Hair follicle dermal papilla cell (primary cell): ENCODE data around the genes TMEM151B, CDC5L and RUNX2.

DNA sequence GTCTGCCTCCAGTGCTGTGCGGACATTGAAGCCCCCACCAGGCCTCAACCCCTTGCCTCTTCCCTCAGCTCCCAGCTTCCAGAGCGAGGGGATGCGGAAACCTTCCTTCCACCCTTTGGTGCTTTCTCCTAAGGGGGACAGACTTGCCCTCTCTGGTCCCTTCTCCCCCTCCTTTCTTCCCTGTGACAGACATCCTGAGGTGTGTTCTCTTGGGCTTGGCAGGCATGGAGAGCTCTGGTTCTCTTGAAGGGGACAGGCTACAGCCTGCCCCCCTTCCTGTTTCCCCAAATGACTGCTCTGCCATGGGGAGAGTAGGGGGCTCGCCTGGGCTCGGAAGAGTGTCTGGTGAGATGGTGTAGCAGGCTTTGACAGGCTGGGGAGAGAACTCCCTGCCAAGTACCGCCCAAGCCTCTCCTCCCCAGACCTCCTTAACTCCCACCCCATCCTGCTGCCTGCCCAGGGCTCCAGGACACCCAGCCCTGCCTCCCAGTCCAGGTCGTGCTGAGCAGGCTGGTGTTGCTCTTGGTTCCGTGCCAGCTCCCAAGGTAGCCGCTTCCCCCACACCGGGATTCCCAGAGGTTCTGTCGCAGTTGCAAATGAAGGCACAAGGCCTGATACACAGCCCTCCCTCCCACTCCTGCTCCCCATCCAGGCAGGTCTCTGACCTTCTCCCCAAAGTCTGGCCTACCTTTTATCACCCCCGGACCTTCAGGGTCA is 9.8 kb downstream of the VEGFA start:
- CAGE, long polyA plus RNA: no peak

DNA sequence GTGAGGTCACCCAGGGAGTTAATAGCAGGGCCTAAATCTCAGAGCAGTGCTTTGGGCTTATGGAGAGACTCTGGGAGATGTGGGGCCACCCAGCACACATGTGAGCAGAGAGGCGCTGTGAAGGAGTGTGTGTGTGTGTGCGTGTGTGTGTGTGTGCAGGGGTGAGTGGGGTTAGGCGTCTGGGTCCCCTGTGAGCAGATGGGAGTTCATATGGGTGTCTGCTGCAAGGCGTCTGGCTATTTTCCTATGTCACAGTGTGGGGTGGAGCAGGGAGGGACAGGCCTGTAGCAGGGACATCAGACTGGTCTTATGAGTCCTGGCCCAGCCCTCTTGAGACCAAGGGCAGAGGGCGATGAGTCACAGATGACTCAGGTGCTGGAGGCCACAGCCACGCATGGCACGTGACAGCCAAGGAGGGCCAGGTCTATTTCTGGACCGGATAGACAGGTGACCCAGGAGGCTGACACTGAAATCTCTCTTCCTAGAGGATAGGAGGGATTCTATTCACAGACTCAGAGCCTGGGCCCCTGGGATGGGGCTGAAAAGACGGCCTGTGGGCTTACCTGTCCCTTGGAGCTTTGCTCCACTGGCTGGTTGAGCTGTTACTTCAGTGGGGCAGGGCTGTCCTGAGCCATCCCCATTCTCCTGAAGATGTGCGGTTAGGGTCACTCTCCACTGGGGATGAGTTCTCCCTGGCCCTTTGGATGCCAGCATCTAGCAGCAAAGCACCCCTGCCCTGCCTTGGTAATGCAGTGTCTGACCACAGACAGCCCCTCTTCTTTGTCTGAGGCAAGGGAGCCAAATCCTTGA is 28.9 kb downstream of the VEGFA start:
- CAGE, long polyA plus RNA: no peak

GRCh38 chr6:43811018-43811990 is 41.3 kb downstream of the VEGFA start:
- CAGE, long polyA plus RNA: no peak

- CAGE, long polyA plus RNA: no peak
These were observed 54.0 kb downstream of the VEGFA start for GRCh38 chr6:43823866-43824497.

GRCh38 chr6:43954317-43955163 is 172.7 kb downstream of the MRPL14 start:
- CAGE, long polyA plus RNA: no peak

DNA sequence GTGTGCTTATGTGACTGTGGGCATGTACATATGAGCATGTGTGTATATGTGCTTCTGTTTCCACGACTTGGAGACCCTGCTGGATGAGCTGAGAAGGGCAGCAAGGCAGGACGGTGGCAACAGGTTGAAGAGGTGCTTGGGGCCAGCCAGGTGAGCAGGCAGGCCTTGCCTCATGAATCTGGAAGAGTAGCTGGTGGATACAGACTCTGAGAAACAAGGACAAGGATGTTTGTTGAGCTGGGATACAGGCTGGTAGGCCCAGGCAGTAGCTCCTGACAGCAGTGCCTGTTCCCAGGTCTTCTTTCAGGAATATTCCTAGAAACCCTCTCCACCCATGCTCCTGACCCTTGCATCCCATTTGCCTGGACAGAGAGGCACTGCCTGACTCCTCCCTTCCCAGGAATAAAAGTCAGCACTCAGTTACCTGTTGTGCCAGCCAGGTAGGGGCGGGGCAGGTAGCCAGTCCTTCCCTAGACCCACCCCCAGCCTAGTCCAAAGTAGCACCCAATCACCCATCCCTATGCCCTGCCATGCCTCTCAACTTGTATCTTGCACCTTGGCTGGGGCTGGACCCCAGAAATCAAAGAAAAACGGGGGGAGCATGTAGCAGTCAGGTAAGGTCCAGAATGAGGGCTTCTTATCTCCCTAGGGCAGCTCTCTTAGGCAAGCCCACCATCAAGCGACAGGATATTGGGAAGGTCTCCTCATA is 130.0 kb downstream of the MRPL14 start:
- CAGE, long polyA plus RNA: no peak

DNA sequence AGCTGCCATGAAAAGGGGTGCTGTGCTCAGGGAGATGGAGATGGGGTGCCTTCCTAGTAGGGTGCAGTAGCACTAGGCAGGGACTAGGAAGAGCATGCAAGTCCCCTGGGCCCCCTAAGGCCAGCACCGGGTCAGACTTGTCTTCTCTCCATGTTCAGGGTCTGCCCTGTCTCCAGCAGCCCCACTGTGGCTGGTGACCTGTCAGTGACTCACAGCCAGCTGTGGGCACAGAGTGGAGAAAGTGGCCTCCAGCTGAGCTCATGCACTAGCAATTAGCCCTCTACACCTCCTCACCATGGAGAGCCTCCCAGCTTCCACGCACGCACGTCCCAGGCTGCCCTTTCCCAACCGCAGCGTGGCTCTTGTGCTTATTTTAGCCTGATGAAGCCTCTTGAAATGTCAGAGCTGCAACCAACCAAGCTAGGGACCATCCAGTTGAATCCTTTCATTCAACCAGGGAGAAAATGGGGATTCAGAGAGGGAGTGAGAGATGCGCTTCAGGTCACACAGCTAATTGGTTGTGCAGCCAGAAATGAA is 116.5 kb downstream of the MRPL14 start:
- CAGE, long polyA plus RNA: no peak

DNA sequence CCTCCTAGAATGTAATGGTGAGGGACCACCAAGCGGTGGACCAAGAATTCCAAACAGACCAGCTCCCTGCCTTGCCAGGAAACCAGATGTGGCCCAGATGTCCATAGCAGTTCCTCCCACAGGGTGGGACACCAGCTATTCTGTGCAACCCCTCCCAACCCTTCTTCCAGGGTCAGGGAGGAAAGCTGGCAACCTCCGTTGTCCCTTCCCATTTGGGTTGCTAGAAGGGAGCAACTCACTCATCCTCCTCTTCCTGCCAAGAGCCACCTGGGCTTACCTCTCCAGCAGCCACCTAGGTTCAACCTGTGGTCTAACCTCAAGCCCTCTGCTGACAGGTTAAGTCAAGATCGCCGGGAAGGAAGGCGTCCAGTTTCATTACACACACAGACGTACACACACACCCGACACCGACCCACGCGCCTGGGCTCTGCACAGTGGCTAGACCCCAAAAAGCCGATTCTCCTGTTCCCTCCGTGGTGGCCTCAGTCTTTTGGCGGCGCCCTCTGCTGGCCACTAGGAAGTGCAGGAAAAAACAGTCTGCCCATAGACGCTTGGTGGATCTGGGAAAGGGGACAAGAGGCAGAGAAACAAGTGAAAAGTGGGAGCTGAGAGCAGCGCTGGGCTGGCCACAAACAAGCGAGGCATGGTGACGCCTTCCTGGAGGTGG is 52.9 kb downstream of the MRPL14 start:
- CAGE, long polyA plus RNA: no peak

DNA sequence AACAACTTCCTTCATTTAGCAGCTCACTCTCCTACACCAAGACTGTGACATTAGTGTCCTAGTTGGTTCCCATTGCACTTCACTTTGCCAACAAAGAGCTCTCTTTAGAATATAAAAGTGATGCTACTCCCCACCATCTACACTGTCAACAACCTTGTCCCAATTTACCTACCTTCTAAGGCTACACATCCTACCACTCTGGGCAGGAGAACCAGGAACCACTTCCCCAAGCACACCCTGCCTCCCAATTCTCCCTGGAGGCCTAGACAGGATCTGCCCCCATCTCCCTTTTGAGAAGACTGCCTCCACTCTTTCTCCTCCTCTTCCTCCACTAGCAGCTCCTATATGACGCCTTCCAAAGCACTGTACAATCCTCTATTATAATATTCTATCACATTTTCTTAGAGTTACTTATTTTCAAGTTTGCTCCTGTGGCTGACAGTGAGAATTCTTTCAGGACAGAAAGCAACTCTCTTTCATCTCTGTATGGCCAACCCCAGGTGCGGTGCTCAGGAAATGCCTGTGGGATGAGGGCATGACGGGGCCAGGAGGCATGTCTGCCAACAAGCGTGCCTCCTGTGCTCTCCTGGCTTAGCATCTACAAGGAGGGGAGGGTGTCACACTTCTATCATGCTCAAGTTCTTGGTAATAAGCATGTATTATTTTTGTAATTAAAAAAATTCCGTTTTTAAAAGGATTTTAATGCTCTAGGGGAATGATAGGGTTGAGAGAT is 11.6 kb downstream of the MRPL14 start:
- CAGE, long polyA plus RNA: no peak

- CAGE, long polyA plus RNA: no peak
These were observed 10.6 kb downstream of the MRPL14 start for GRCh38 chr6:44116488-44117176.

DNA sequence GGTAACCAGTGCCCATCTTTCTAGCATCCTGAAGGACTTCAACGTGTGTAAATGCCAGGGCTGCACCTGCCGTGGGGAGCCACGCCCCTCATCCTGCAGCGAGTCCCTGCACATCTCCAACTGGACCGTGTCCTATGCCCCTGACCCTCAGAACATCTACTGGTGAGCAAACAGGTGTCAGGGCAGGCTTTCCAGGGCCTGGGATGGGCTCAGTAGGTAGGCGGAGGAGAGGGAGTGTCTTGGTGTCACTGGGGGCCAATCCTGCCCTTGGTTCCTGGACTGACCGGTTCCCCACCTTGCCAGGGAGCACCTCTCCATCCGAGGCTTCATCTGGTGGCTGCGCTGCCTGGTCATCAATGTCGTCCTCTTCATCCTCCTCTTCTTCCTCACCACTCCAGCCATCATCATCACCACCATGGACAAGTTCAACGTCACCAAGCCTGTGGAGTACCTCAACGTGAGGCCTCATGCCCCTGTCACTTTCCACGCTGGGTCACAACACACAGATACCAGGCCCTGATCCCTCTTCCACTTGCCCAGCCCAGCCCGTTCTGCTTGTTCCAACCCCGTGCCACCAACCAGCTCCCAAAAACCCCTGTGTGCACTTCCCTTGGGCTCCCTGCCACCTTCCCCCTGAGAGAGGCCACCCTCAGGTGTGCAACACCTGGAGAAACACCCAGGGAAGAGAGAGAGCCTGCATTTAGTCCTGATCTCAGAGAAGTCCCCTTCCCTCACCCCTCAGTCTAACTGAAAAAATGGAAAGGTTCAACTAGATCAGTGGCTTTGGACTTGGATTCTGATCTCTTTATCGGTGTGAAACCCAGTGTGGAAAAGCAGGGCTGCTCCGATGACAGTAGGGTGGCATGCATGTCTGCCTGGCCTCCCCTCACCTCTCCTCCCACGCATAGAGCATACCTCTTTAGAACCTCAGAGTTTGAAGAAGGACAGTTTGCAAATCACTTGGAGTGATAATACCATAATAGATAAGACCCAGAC is 9.8 kb upstream of the CAPN11 start:
- CAGE, long polyA plus RNA: no peak

DNA sequence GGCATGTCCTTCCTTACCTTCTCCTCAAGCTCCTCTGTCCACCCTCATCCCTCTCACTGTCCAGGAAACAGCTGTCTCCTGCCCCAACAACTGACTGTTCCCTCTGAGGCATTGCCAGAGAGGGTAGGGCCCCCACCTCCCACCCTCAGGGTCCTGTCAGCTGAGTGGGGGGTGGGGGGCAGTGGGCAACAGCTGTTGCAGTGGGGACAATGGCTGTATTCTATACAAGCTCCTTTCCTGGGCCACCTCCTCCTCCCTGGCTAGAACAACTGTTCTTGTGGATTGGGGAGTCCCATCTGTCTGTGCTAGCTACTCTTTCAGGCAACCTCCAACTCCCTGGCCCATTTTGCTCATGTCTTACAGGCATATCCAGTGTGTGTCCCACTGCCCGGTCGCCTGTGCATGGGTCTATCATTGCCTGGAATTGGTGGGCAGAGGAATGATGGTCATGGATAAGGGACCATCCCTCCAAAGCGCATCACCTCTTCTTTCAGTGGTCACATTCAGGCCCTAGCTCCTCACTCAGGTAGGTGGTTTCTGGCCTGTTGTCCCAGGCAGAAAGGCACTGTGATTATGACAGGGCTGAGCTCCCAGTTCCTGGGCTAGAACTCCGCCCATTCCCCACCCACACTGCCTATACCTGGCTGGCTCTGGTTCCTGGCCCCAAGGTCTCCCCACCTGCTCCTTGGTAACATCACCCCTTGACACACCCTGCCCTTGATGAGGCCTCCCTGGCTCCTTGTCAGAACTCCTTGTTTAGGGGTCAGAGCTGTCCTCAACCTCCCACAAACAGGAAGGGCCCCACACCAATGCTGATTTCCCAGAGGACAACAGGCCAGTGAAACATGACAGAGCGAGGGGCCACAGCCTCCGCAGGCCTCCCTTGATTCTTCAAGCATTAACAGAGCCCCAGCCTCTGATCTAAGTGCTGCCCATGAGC is 15.8 kb upstream of the MYMX start:
- CAGE, long polyA plus RNA: no peak

DNA sequence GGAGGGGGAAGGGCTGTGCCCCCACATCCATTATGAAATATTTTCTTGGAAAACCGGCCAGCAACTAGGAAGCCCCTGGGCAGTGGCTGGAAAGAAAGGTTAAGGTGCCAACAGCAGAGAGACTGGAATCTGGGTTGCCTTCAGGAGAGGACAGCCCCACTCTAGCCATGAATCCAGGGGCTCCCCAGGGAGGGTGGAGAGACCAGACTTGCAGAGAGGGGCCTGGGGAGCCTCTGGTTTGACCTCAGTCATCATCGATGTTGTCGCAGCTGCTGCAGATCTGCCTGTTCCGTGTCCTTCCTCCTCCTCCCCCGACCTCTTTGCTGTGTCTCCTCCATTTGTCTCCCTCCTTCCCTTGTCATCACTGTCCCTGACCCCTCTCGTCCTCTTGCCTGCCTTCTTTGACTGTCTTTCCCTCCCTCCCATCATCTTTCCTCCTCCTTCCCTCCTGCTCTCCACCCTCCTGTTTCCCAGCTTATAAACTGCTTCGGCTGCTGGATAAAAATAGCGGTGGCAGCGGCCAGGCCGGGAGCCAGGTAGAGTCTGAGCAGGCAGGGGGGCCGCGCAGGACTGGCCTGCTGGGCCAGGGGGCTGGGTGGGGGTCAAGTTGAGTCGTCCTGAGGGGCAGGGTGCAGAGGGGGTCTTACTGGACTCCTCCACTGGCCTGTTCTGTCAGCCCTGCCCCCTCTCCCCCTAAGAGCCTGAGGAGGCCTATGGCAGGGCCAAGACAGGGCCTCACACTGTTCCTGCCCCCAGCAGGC is 3.3 kb downstream of the SLC29A1 start:
- CAGE, long polyA plus RNA: no peak

- CAGE, long polyA plus RNA: no peak
These were observed 8.9 kb upstream of the HSP90AB1 start for GRCh38 chr6:44237853-44238549.

DNA sequence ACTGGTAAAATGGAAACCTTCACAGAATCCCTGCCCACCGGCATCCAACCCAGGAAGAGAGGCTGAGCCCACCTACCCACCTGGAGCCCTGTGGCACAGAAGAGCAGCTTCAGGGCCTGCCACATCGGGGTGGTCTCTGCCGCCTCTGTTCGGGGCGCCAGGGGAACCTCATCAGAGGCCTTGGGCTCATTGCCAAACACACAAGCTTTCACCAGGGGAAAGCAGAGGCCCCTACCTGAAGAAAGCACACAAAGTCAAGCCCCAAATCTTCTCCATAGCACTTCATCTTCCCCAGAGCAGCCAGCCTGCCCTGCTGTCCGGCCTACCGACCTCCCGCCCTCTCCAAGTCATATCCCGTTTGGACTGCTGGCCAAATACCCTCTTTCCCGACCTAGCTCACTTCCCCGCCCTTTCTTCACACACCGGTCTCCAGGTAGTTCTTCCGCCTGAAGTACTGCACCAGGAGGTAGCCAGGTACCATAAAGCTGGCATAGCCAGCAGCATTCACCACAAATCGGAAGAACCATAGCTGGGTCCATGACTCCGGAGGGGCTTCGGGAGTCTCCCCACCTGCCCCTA is 977 bp downstream of the SLC35B2 start:
- CAGE, long polyA plus RNA: no peak

DNA sequence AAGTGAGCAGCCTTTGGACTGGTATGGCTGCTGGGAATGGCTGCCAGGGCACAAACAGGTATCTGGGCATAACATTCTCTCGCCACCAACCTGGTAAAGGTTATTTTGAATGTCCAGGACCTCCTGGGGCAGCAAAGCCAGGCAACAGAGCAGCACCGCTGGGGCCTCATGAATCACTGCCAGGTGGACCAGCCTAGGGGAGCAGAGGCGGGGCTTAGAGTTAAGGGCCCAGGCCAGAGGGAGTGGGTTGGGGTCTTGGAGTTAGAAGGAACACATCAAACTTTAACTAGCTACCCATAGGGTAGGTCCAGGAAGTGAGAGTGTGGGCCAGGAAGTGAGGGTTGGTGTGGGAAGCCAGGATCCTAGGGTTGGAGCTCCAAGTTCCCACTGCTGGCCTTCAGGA is 2.9 kb downstream of the NFKBIE start:
- CAGE, long polyA plus RNA: no peak

GRCh38 chr6:44269823-44270907 is at the start of gene TMEM151B:
Gene TMEM151B (plus strand): TSS chr6:44270450.
- CAGE, long polyA plus RNA: no peak

DNA sequence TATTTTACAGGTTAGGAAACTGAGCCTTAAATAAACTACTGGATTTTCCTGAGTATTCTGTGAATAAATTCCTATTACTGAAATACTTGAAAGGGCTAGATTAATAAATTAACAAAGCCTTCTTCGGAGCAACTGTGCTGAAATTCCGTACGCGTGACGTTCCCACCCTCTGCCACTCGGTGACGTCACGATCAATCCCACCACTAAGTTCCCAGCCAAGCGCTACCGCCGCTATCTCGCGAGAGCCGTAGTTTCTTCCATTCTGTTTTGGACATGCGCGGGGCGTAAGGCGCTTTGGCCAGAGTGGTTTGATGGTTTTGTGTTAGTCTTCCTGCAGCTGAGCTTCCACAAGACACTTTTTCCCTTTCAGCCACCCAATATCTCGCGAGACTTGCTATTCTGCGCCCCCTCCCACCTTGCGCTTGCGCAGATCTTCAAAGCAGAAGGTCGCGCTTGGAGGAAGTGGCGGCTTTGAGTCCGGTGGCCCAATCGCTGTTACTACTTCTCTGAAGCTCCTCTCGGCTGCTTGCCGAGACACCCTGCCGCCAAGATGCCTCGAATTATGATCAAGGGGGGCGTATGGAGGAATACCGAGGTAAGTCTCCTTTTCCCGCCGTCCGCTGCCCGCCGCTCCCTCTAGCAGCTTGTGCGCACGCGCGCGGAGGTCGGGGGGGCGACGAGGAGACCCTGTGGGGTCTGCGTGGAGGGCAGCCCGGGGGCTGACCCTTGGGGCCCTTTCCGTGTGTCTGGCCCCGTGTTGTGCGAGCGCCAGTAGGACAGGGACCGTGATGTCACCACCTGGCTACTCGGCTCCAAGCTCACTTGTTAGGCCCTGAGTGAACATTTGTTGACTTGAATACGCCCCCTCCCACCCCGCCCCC is at the start of gene CDC5L:
Gene CDC5L, plus strand, starts transcription at position 433 of the 881 bp plus-strand sequence.
- CAGE, long polyA plus RNA: no peak

DNA sequence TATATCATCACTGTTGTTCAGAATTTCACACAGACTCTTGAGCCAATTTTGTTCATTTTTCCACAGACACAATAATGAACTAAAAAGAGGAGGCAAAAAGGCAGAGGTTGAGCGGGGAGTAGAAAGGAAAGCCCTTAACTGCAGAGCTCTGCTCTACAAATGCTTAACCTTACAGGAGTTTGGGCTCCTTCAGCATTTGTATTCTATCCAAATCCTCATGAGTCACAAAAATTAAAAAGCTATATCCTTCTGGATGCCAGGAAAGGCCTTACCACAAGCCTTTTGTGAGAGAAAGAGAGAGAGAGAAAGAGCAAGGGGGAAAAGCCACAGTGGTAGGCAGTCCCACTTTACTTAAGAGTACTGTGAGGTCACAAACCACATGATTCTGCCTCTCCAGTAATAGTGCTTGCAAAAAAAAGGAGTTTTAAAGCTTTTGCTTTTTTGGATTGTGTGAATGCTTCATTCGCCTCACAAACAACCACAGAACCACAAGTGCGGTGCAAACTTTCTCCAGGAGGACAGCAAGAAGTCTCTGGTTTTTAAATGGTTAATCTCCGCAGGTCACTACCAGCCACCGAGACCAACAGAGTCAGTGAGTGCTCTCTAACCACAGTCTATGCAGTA is at the start of gene RUNX2:
Gene RUNX2, plus strand, starts transcription at position 462 of the 624 bp plus-strand sequence.
- CAGE, long polyA plus RNA: no peak

- CAGE, long polyA plus RNA: no peak
These were observed 45.5 kb upstream of the SUPT3H start for GRCh38 chr6:45423178-45423692.